Pericardium fibroblast (primary cell): ENCODE measurements around the gene SCNN1G.

DNA sequence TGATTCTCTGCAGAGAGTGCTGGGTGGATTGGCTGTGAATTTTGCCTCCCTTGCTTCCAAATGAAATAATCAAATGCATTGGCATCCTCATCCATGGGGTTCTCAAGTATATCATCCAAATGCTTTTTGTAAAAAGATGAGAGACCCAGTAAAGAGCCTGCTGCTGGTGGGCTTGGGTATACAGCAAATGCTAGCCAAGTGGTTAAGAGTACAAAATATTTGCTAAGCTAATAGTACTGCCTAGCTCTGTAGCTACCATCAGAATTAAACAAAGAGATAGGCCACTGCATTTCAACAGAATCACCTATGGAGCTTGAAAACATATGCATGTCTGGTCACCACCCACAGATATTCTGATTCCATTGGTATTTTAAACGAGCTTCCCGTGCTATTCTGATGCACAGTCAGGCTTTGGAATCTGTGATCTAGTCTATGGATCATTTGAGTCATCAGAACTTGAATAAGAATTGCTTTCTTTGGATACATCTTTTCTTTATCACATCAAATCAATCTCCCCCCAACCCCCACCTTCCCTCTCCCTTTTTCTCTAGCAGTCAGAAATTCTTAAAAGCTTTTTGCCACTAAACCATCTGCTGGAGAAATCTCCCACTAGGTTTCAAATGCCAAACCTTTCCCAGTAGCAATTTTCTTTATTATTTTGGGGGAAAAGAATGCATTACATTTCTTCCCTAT is 124.6 kb downstream of the NPIPB5 start:
- RAMPAGE, long total RNA, result no peak

DNA sequence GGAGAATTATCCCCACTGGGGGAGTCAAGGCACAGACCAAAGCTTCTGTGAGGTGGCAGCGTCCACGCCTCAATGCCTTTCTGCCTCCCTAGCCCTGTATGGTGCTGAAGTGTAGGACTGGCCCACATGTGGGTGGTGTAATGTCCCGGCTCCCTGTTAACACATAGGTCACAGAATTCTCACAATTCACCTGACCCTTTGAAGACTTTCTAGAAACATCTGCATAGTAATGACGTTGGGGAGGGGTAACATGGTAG is 2.0 kb downstream of the HS3ST2 start:
- RAMPAGE, long total RNA, result no peak

GRCh38 chr16:23182518-23183000 is at the start of gene SCNN1G:
Gene SCNN1G, plus strand, starts transcription at chr16:23182745.
- RAMPAGE, long total RNA, result no peak

DNA sequence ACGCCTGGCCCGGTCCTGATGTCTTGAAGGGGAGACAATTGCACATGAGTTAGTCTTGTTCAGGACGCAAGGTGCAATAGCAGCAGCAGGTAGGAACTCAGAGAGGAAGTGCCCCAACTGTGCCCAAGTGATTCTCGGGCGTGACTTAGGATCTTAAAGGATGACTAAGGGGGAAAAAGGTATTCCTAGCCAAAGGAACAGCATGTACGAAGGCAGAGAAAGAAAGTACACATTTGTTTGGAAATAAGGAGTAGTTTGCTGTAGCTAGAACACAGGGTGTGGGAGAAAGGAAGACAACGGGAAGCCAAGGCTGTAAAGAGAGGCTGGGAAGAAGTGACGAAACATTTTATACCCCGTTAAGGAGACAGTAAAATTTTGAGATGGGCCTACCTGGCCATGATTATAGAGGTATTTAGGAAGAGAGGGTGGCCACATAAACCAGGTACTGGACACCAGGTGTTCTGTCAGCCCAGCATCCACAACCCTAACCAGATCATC is 43.8 kb upstream of the SCNN1B start:
- RAMPAGE, long total RNA, result no peak

GRCh38 chr16:23362342-23363346 is 60.5 kb downstream of the SCNN1B start:
- RAMPAGE, long total RNA, result no peak

- RAMPAGE, long total RNA, result no peak
Observed at GRCh38 chr16:23473958-23474371, 21.0 kb upstream of the COG7 start.

- RAMPAGE, long total RNA, result no peak
Observed at GRCh38 chr16:23476099-23476679, 23.2 kb upstream of the COG7 start.

GRCh38 chr16:23478323-23479135 is 25.5 kb upstream of the COG7 start:
- RAMPAGE, long total RNA, result no peak

DNA sequence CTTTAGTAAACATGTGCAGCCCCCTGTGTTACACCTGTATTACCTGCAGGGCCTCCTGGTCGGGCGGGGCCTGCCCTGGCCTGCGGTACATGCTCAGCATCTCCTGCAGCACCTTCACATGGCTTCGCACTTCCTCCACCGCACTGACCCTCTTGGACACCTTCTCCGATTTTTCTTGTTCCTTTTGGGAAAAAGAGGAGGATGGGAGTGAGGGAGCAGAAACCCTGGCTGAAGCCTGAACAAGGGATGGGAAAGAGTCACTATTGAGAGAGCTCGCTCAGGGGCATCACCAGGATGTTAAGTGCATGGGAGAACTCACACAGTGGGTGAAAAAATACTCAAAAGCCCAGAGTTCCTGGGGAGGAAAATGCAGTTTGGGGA is 24.3 kb downstream of the GGA2 start:
- RAMPAGE, long total RNA, result no peak

DNA sequence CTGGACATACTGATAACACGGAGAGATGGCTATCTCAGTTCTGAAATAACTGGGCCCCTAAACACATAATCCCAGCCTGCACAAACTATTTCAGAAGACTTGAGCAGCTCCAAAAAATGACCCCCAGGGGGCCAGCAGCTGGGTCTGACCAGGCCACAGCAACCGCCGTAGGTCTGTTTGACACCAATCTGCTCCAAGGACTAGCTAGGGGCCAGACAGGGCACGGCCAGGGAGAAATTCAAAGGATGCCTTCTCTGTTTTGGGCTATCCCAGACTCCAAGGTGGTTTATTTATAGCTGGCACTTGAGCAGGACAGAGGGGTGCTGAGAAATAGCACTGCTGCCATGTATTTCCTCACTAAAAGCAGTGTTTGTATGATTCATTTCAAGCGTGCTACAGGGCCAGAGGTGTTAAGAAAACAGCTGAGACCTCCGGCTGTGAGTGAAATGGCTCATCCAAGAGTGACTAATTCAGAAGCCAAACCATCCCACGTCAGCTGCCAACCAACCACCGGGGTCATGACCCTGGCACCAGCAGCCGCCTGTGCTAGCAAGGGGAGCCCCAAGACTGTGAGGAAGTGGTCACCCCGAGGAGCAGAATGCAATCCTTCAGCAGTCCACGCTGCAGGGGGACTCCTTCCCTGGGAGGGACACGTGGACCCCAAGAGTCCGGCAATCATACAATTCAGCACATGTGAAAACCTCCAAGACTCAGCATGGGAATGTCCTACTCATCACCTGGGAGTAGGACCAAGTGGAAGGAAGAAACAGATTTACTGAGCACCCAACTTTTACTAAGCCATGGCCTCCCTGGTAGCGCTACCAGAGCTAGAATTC is 5.6 kb downstream of the GGA2 start:
- RAMPAGE, long total RNA, result no peak

DNA sequence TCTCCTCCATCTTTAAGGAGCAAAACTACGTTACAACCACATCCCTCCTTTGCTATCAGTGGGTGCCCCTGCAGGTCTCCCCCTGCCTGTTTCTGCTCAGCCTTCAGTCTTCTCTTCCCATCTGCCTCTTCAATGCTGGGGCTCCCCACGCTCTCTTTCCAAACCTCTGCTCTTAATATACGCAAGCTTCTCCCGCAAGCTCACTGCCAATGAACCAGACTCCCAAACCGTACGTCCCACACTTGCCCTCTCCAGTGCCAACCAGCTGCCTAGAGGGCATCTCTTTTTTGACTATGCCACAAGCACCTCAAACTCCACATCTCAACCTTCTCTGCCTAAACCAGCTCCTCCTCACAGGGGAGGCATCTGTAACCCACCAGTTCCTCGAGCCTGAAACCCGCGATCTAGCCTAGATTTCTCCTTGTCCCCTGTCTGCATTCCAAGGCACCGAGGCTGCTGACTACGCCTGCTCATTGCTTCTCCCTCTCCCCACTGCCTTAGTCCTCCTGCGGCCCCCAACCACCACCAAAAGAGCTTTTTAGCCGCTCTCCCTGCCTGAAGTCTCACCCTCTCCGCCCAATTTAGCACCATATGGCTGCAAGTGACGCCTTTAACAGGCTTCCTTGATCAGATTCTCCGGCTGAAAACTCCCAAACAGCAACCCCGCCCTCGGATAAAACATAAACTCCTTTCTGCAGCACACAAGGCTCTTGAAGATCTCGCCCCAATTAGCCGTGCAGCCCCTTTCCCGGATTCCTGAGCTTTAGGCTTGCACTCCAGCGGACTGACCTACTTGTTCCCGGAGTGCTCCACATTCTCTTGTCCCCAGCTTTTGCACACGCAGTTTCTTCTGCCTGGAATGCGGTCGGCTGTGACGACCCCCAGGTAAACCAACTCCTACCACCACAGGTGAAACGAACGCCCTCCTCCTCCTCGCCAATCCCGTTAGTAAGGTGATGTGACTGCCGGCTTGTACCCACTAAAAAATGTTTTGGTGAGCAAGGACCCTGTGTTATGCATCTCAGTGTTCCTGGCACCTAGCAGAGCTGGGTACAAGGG is 1.5 kb downstream of the GGA2 start:
- RAMPAGE, long total RNA, result no peak

DNA sequence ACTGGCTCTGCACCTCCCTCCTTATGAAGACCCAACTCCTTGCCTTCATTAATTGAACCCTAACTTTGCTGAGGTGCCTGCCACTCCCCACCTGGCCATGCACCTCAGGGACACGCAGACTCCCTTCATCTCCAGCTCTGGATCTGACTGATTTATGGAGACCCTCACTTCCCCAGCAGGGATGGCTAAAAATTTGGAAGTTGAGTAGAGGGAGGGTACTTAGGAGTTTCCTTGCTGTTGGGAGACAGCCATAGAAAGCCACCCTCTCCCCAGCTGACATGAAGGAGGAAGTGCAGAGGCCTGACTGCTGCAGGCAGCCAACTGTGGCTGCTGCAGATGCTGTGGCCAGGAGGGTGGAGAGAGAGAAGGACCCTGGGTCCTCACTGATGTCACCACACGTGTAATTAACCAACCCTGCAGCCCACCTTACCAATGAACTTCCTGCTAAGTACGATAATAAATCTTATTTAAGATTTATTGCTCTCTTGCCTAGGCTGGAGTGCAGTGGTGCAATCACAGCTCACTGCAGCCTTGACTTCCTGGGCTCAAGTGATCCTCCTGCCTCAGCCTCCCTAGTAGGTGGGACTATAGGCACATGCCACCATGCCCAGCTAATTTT is 6.4 kb upstream of the GGA2 start:
- RAMPAGE, long total RNA, result no peak

- RAMPAGE, long total RNA, result no peak
Observed at GRCh38 chr16:23518061-23519016, 8.0 kb upstream of the GGA2 start.

- RAMPAGE, long total RNA, result no peak
Observed at GRCh38 chr16:23557912-23558373, 416 bp downstream of the UBFD1 start.

DNA sequence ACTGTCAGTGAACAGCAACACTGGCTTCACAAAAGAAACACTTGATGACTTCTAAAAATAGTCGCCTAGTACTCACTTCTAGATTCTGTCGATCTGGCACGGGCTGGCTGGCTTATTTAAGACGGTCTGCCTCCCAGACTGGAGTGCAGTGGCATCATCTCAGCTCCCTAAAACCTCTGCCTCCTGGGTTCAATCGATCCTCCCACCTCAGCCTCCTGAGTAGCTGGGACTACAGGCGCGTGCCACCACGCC is 1.9 kb downstream of the NDUFAB1 start:
- RAMPAGE, long total RNA, result no peak

DNA sequence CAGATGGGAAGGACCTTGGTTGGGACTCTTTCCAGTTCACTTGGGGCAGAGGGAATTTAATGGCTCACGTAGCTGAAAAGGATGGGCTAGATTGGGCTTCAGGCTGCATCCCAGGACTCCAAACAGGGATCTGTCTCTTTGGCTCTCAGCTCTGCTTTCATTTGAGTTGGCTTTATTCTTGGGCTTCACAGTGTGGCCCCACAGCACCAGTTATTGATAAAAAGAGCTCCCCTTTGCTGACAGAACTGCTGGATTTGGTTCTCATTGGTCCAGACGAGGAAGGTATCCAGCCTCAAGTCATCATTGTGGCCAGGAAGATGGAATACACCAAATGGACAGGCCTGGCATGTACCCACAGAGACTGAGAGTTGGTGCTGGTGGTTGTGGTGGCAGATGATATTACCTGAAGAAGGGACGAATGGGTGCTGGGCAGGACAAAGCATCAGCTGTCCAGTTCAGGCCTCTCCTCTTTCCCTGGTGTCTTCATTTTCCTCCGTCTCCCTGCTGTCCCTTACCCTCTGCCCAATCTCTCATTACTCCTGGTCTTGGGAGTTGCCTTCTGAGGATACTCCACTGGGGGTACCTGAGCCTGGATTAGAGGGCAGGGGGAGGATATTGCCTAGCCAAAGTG is 9.4 kb upstream of the PLK1 start:
- RAMPAGE, long total RNA, result no peak

- RAMPAGE, long total RNA, result no peak
Observed at GRCh38 chr16:23679638-23680053, 957 bp downstream of the PLK1 start.

DNA sequence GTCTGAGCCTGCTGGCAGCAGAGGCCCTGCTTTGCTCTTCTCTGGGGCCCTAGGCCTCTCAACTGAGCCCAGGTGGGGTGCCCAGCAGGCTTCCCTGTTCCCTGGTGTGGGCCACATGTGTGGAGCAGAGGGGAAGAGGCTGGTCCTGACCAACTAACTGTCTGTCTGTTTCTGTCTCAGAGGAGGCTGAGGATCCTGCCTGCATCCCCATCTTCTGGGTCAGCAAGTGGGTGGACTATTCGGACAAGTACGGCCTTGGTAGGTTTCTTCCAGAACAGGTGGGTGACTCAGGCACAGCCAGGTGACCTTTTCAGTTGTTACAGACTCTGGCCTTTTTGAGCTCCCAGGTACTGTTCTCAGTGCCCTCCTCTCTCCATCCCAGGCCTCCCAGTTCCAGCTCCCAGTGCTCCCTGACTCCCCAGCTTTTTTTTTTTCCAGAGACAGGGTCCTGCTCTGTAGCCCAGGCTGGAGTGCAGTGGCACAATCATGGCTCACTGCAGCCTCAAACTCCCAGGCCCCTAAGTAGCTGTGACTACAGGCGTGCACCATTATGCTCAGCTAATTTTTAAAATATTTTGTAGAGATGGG is 9.9 kb downstream of the PLK1 start:
- RAMPAGE, long total RNA, result no peak

- RAMPAGE, long total RNA, result no peak
Observed at GRCh38 chr16:23689981-23690473, 11.3 kb downstream of the PLK1 start.

GRCh38 chr16:23711728-23712245 is 1.2 kb downstream of the ERN2 start:
- RAMPAGE, long total RNA, result no peak